ENCODE measurements around a stretch of chr2.

GRCh38 chr2:173238550-173238876 lies 116.2 kb upstream of the CDCA7 start:
- PRO-cap: no peak
- RAMPAGE, long total RNA: no peak

- PRO-cap: no peak
- RAMPAGE, long total RNA: no peak
Measured at GRCh38 chr2:173281946-173282145, 72.8 kb upstream of the CDCA7 start.

GRCh38 chr2:173990966-173991206 lies 25.7 kb upstream of the SP3 start:
- PRO-cap: no peak
- RAMPAGE, long total RNA: no peak

DNA sequence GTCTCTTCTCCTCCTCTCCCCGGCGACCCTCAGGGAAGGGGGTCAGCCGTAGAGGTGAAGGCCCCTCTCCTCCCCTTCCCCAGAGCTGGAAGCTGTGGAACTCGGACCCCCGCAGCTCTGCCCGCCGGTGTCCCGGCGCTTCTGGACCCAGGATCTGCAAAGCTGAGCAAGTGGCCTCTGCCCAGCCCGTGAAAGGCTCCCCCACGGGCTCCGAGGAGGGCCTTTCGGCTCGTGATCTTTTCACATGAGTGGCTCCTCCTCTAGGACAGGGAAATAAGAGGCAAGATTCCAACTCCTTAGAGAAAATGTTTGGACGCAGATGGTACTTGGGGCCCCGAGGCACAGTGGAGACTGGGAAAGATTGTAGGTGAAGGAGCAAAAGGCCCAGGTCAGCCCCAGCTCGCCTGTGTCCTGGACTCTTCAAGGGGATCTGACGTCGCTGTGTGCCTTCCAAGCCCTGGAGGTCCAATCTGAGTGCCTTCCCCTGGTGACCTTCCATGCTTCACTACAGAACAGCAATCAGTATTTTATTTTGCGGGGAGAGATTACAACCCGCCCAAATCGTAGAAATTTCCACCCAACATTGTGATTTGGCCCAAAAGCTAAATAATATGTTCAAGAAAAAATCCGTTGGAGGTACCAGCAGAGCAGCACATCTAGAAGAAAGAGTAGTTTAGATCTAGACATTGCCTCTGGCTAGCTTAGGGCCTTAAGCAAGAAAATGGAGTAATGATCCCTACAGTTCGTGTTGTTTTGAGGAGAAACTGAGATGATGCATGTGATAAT lies 48.3 kb upstream of the SP3 start:
- PRO-cap: no peak
- RAMPAGE, long total RNA: no peak

- PRO-cap: no peak
- RAMPAGE, long total RNA: no peak
Measured at GRCh38 chr2:174036469-174036846, 71.3 kb upstream of the SP3 start.

- PRO-cap: no peak
- RAMPAGE, long total RNA: no peak
Measured at GRCh38 chr2:174120978-174121700, 127.2 kb downstream of the OLA1 start.

DNA sequence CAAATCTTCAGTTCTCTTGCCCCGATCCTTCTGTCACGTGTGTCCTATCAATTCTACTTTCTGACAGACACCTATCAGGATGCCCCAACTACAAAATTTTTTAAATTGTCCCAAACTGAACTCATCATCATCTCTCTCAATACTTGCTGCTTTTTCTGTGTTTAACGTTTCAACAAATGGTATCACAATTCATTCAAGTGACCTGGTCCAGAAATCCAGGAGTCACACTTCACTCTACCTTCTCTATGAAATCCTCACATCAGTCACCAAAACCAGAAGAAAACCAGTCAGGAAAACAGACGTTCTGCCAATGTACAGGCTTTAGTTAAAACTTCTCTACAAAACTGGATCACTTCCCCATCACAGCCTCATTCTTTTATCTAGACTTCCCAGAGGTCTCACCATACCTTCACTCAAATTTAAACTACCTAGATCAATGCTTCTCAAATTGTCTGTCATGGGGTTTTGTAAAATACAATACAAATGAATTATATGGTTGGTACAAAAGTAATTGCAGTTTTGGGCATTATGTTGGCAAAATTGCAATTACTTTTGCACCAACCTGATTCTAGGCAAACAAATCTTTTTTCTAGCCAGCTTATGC lies 26.7 kb downstream of the OLA1 start:
- PRO-cap: no peak
- RAMPAGE, long total RNA: no peak

GRCh38 chr2:174325756-174327189 lies 8.5 kb upstream of the SP9 start:
- PRO-cap: no peak
- RAMPAGE, long total RNA: no peak

DNA sequence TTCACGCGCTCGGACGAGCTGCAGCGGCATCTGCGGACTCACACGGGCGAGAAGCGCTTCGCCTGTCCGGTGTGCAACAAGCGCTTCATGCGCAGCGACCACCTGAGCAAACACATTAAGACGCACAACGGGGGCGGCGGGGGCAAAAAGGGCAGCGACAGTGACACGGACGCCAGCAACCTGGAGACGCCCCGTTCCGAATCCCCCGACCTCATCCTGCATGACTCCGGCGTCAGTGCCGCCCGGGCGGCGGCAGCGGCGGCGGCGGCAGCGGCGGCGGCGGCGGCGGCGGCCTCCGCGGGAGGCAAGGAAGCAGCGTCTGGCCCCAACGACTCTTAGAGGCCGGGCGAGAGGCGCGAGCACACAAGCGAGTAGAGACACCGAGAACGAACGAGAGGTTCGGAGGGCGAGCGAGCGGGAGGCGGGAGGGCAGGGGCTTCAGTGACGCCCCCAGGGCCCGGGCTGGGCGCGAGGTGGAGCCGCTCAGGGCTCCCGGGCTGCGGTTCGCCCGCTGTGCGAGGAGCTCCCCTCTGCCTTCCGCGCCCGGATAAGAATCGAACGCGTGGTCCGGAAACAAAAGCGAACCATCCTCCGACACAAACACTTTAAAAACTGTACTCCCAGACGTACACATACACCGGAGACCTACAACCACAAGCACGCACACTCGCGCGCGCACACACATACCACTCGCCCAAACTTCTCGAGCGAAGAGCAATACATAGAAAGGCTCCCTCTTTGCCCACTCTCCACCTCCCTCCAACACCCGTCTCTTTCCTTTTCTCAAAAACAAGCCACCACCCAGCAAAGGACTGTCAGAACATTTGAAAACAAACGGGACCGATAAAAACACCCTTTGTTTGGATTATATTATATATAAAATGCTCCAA lies 2.7 kb downstream of the SP9 start:
- PRO-cap: unidirectional peak, plus-strand start at position 235 of the sequence; unidirectional peak, minus-strand start at position 549 of the sequence
- RAMPAGE, long total RNA: no peak

DNA sequence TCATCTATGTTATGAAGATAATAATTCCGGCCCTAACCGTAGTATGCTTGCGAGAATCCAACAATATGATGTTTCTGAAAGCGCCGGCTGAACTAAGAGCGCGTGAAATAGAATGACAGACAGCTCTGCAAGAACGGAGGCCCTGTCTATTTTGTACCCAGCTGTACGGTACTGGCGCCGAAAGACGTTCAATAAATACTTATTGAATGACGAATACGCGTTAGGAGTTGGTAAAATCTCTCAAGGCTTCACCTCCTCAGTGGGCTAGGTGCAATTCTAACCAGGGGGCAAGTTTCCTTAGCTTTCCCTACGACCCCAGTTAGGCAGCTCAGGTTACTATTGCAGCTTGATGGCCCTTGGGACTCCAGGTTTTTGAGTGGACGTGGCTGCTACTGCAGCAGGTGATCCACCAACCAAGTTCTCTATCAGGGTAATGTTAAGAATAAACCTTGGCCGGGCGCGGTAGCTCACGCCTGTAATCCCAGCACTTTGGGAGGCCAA lies 584 bp downstream of the SCRN3 start:
- PRO-cap: no peak
- RAMPAGE, long total RNA: no peak

GRCh38 chr2:174409704-174410779 lies 14.5 kb downstream of the SCRN3 start:
- PRO-cap: no peak
- RAMPAGE, long total RNA: no peak

DNA sequence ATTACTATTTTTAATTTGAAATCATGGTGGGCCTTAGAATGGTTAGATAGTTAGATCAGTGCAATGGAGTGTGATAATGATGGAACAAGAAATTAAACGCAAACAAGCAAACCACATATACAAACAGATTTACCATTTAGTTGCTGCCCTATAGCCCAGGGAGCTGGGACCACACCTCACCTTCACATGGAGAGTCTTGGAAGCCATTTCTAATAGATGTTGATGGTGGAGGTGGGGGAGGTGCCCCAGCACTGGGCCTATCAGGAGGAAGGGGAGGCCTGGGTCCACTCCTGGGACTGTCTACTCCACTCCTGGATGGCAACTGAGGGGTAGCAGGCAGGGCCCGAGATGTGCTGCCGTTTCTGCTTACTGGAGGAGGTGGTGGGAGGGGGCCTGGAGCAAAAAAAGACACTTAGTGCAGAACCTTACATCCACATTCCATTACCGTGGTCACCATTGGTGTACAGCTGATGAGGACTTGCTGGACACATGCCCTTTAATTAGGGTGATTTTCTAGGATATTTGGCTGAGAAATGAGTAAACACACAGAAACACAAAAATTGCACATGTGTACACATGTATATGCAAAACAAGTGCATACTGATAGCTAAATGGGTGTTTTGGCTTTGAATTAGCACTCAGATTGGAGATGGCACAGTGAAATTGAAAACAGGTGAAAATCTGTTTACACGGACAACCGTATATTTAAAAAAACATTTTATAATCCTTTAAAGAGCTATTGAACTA lies 29.8 kb downstream of the WIPF1 start:
- PRO-cap: no peak
- RAMPAGE, long total RNA: no peak

- PRO-cap: no peak
- RAMPAGE, long total RNA: no peak
Measured at GRCh38 chr2:174569496-174569955, 28.1 kb downstream of the WIPF1 start.

DNA sequence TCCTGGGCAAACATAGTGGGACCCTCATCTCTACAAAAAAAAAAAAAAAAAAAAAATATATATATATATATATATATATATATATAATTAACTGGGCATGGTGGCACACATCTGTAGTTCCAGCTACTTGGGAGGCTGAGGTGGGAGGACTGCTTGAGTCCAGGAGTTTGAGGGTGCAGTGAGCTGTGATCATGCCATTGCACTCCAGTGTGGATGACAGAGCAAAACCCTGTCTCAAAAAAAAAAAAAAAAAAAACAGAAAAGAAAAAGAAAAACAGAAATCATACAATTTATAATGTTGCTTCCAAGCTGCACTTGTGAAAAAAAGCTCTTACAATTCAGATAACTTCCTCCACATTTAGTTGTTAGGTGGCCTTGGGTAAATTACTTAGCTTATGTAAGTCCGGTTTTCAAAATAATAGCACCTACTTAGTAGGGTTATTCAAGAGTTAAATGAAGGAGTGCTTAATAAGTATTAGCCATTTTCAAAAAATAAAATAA lies 2.5 kb downstream of the WIPF1 start:
- PRO-cap: no peak
- RAMPAGE, long total RNA: no peak

- PRO-cap: no peak
- RAMPAGE, long total RNA: no peak
Measured at GRCh38 chr2:174663348-174663996, 65.9 kb upstream of the WIPF1 start.

DNA sequence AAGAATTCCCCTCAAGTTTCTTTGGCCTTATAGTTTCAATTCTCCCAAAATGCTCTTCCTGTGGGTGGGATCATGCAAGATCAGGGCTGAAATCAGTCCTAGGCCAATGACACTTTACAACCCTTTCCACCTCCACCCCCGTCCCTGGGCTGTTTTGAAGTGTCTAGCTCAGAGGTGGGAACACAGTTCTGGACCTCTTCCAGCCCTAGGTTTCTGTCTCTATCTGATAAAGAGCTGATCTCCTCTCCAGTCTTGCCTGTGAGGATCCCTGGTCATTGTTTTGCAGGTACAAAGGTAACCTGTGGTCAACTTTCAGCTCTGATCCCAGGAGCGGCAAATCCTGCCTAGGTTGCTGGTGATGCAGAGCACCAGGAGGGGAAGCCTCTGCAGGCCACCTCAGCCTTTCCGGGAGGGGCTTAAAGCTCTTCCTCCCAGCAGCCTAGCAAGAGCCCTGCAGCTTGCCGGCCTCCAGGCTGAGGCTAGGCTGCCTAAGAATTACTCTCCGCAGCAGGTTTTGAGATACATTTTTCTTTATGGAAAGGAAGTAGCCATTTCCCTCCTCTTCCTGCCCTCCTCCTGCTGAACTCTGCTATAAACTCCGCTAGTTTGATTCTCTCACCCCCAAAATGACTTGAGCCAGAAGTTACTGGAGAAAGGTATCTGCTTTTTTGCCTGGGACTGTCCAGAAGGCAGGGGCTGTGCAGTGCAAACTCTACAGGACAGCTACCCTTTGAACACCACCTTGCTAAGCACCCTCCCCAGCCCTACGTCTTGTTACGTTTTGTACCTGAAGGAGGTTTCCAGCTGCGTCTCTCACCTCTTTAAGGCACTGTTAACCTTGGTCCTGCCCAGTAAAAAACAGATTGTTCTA lies 69.9 kb upstream of the WIPF1 start:
- PRO-cap: no peak
- RAMPAGE, long total RNA: no peak

GRCh38 chr2:174778160-174779332 lies 14.3 kb upstream of the CHRNA1 start:
- PRO-cap: no peak
- RAMPAGE, long total RNA: no peak

DNA sequence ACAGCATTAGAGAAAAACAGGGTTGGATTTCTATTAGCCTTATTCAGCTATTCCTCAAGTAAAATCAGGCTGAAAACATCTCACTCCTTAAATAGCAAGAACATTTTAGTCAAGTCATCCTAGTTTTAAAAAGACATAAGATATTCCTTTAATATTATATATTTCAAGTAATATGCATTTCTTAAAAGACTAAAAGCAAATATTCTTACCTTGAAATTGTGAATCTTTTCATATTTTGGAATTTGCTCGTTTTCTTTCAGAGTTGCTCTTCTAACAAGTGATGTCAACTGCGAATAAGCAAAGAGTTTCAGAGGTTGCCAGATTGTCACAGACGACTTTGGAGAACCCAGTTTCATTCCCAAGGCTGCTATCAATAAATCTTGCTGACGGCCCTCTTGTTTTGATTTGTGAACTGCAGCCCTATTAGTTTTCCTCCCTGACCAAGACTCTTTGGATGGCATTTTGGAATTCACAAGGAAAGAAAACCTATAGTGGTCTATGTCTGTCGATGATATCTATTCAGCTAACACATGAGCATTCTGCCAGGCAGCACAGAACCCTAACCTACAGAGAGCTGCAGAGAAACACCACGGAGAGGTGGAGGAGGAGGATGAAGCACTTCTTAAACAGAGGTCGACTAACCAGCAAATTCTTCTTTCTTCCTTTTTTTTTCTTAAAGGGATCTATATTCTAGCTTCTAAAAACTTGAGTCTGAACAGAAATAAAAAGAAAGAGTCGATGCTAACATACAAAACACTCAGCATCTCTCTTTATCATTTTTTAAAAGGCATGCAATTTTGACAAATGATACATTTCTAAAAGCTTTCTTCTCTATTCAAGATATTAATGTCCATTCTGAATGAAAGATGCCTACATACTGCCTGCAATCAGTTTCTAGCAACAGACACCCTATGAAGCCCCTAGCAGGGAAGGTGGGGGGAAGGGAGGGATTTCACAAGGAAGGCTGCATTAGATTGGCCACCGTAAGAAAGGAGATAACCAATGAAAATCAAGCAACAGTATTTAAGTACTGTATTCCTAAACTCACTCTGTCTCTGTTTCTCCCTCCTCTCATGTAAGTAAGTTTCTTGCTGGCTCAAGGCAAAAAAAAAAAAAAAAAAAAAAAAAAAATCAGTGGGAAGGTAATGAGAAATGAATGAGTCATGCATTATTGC lies 82.8 kb upstream of the CHRNA1 start:
- PRO-cap: no peak
- RAMPAGE, long total RNA: no peak

- PRO-cap: no peak
- RAMPAGE, long total RNA: no peak
Measured at GRCh38 chr2:176083240-176083692, 496 bp downstream of the EVX2 start.

DNA sequence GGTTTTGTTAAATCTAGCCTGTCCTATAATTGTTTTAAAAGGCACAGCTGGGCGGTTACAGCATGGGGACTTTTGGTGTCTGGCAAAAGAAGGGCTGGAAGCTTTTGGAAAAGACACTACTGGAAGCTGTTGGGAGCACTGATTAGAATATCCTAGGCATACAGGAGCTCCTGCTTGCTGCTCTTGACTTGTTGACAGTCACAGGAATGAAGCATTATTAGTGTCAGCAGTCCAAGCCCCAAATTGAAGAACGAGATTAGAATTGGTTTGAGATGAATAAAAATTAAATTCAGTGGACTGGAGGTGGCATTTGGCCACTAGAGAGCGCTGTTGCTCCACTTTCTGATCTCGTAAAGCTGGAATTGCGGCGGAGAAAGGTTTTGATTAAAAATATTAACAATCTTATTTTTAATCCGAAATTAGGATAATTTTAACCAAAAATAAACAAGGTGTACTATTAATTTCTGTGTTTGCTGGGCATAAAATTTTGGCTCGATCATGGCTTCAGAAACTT lies 2.6 kb upstream of the HOXD8 start:
- PRO-cap: no peak
- RAMPAGE, long total RNA: no peak

Measured in OCI-LY7 (cell line).